Karpas-422 (cell line): ENCODE results near the genes RTBDN and KLF1.

DNA sequence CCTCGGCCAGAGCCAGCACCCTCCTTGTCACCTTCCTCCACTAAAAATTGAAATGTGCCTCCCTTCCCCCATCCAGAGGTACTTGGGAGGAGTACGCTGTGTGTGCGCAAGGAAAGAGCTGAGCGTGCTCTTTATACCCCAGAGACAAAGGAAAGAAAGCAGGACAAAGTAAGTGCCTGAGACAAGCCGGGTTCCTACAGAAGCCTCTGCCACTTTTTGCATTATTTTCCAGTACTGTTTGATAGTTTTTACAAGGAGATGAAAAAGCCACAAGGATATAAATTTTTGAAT is 885 bp downstream of the TNPO2 start:
- PRO-cap = no peak
- RAMPAGE, long total RNA = no peak

- PRO-cap = no peak
- RAMPAGE, long total RNA = no peak
Observed at GRCh38 chr19:12782887-12783655, 7.7 kb upstream of the HOOK2 start.

DNA sequence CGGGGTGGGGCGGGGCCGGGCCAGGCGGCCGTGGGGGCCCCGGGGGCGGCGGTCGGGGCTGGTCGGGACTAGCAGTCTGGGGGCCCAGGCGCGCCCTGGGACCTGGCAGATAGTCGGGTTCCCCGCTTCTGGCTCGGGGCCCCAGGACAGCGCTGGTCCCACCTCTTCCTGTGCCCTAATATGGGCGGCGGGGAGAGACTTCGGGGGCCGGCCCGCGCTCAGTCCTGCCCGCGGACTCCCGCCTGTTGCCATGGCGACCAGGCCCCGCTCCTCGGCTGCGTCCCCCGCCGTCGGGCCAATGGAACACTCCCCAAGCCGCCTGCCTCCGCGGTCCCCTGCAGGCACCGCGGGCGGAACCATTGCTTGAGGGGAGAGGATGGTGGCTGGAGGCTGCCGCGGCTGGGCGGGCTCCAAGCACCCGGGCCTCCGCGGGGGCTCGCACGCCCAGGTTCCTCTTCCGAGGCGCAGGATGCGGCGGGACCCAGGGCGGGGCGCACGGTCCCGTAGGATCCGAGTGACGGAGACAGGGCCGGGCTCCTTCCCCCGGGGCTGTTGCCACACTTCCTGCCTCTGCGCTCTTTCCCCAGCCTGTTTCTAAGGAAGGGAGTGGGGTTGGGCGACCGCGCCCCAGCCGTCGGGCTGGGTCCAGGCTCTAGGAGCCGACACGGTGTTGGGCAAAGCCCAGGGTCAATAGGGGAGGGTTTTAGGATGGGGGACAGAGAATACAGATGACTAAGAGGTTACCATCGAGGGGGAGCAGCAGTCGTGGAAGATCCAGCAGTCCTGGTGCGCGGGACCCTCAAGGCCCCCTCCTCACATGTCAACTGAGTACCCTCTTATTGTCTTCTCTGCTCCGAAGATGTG is 1.3 kb upstream of the JUNB start:
- PRO-cap = bidirectional peak, plus-strand start at position 359 of the sequence, minus-strand start at position 120 of the sequence
- RAMPAGE, long total RNA = no peak

- PRO-cap = no peak
- RAMPAGE, long total RNA = no peak
Observed at GRCh38 chr19:12790638-12791164, 585 bp upstream of the JUNB start.

- PRO-cap = no peak
- RAMPAGE, long total RNA = no peak
Observed at GRCh38 chr19:12792796-12793002, 1.4 kb downstream of the JUNB start.

GRCh38 chr19:12834214-12834881 is at the start of gene RTBDN:
Gene RTBDN (minus strand): TSS chr19:12834579.
- PRO-cap = no peak
- RAMPAGE, long total RNA = no peak

- PRO-cap = no peak
- RAMPAGE, long total RNA = no peak
Observed at GRCh38 chr19:12873095-12873841, 8.0 kb downstream of the DNASE2 start.

- PRO-cap = no peak
- RAMPAGE, long total RNA = no peak
Observed at GRCh38 chr19:12886958-12887388, at the start of gene KLF1. Gene KLF1 (minus strand): TSS chr19:12887201.

DNA sequence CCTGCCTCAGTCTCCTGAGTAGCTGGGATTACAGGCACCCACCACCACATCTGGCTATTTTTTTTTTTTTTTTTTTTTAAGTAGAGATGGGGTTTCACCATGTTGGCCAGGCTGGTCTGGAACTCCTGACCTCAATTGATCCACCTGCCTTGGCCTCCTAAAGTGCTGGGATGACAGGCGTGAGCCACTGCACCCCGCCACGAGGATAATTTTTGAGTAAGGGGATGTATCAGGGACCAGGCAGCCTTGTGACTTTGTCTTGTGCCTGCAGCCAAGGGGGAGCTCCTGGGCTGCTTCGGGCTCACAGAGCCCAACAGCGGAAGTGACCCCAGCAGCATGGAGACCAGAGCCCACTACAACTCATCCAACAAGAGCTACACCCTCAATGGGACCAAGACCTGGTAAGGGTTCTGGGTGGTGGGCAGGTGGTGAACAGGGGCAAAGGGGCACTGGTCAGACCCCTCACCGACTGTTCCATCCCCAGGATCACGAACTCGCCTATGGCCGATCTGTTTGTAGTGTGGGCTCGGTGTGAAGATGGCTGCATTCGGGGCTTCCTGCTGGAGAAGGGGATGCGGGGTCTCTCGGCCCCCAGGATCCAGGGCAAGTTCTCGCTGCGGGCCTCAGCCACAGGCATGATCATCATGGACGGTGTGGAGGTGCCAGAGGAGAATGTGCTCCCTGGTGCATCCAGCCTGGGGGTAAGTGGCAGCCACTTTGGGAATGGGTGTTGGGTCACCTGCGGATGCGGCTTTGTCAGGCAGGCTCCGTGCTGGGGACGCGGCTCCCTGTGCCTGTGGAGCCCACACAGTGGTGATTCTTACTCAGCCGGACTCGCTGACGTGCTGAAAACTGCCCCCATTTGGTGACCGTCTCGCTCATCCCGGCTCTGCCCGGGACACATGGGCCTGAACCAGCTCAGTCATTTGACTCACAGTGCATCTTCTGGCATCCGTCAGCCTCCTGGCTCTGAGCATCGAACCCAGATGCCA is 5.1 kb downstream of the GCDH start:
- PRO-cap = no peak
- RAMPAGE, long total RNA = no peak

DNA sequence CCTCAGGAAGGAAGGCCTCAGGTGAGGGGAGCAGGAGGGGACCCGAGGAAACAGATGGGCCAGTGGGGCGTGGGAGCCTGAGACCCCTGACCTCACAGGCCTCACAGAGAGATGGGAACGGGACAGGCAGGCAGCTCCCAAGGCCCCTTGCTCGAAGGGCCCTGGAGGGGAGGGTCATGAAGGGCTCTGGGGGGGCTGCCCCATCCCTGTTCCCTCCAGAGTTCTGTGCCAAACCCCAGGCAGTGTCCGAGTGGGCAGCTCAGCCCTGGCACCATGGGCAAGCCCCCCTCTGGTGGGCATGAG is 5.6 kb downstream of the DAND5 start:
- PRO-cap = no peak
- RAMPAGE, long total RNA = no peak

DNA sequence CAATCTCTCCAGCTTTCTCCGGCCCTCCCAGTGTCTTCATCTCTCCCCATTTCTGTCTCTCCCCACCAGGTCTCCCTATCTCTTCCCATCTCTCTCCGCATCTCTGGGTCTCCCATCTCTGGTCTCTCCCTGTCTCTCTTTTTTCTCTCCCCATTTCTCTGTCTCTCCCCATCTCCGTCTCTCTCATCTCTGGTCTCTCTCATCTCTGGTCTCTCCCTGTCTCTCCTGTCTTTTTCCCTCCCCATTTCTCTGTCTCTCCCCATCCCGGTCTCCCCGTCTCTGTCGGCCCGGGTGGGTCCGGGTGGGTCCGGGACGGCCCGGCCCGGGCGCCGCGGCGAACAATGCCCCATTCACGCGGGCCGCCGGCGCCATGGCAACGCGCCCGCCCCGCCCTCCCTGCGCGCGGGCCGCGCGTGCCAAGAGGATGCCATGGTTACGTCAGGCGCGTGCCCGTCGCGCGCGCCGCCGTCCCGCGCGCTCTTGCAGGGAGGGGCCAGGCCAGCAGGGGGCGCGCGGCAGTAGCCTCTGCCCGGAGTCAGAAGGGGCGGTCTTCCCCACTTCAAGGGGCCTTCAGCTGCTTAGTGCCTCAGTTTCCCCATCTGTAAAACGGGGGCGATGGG is 11.9 kb upstream of the NFIX start:
- PRO-cap = no peak
- RAMPAGE, long total RNA = no peak

DNA sequence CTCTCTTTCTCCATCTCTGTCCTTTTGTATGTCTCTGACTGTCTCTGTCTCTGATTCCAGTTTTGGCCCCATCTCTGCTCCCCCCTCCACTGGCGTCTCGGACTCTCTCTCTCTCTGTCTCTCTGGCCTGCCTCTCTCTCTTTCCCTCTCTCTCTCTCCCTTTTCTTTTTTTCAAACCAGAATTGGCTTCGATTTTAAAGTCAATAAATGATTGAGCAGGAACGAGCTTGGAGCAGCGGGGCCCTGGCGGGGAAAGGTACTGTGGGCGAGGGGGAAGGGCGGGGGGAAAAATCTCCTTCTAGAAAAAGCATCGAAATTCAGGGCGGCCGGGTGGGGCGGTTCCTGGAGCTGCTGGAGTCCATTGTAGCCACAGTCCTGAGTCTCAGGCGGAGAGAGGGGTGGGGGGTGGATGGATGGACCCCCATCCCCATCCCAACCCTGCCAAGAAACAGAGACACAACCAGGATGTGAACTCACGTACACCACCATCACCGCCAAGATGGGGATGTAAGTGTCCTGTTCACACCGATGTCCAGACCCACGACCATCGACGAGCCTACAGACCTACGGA is 3.0 kb downstream of the NFIX start:
- PRO-cap = no peak
- RAMPAGE, long total RNA = no peak

DNA sequence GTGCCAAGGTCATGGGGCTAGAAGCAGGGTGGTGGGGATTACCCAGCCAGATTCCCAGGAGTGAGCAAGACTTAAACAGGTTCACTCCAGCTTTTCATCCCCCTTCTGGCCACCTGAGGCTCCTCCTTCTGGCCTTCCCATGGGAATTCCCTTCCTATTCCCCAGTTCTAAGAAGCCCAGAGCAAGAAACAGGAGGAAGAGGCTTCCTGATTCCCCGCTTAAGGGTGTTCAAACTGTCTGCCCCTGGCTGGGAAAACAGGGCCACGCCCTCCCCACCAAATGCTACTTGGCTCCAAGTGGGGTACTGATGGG is 14.1 kb downstream of the NFIX start:
- PRO-cap = no peak
- RAMPAGE, long total RNA = no peak

- PRO-cap = no peak
- RAMPAGE, long total RNA = no peak
Observed at GRCh38 chr19:13022513-13022793, 27.2 kb downstream of the NFIX start.

DNA sequence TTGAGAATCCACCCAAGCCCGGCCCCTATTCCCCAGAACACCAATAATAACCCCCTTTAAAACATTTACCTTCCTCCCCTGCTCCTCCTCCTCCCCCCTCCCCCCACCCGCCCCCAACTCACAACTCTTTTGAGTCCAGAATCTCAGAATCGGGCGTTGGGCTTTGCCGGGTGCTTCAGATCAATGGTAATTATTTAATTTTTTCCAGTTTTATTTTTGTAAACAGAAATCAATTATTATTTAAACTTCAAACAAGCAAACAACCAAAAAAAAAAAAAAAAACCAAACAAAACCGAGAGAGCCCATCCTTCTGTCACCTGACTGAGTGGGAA is 28.5 kb downstream of the NFIX start:
- PRO-cap = no peak
- RAMPAGE, long total RNA = no peak

- PRO-cap = no peak
- RAMPAGE, long total RNA = no peak
Observed at GRCh38 chr19:13043783-13044413, 48.6 kb downstream of the NFIX start.

GRCh38 chr19:13052733-13053583 is 49.7 kb downstream of the LYL1 start:
- PRO-cap = no peak
- RAMPAGE, long total RNA = no peak

- PRO-cap = no peak
- RAMPAGE, long total RNA = no peak
Observed at GRCh38 chr19:13057096-13057559, 45.5 kb downstream of the LYL1 start.

DNA sequence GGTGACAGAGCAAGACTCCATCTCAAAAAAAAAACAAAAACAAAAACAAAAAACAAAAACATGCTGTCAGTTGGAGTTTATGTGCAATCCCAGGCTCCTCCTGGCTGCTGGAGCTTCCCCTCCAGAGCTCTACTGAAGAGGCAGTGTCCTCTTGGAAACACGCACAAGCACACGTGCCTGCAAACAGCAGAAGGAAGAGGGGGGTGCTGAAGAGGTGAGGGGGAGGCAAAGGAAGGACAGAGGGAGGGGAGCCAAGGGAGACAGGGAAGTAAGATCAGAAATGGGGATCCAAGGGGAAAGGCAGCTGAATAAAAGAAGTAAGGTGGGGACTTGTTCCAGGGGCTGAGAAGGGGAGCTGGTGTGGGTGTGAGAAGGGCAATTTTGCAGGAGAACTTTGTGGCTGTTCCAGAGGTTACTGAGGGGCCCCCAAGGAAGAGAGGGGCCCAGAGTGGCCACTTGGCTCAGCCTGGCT is 34.5 kb downstream of the LYL1 start:
- PRO-cap = no peak
- RAMPAGE, long total RNA = no peak

DNA sequence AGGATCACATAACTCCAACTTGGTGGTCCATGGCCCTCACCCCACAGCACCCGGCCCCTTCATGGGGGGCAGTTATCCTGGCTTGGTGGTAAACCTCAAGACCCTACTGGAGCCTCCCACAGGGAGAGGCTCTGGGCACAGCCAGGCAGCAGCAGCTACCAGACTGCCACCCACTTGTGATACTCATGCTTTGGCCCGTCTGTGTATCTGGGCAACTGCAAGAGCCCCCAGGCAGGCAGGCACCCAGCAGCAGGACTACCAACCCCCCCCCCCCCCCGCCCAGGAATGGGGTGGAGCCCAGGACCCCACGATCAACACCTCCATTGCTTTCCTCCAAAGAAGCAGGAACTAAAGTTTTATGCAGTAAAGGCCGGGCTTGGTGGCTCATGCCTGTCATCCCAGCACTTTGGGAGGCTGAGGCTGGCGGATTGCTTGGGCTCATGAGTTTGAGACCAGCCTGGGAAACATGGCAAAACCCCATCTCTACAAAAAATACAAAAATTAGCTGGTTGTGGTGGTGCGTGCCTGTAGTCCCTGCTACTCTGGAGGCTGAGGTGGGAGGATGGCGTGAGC is 975 bp upstream of the LYL1 start:
- PRO-cap = bidirectional peak, plus-strand start at position 344 of the sequence, minus-strand start at position 203 of the sequence
- RAMPAGE, long total RNA = no peak